Spleen (tissue), 7 donors: ENCODE measurements around the gene C13orf46.

- PRO-cap, 4 experiments = no peak in any of the 4 experiments
- RAMPAGE, long total RNA, 4 experiments = no peak in any of the 4 experiments
Measured at GRCh38 chr13:113251495-113252247, 42.3 kb downstream of the CUL4A start.

- PRO-cap, 4 experiments = no peak in any of the 4 experiments
- RAMPAGE, long total RNA, 4 experiments = start-site peak on the plus strand in 1 of 4 experiments, at chr13:113253146-113253190 at its widest, 29 reads per replicate
Measured at GRCh38 chr13:113252845-113253352, 43.5 kb downstream of the CUL4A start.

- PRO-cap, 4 experiments = no peak in any of the 4 experiments
- RAMPAGE, long total RNA, 4 experiments = no peak in any of the 4 experiments
Measured at GRCh38 chr13:113319165-113319981, 22.3 kb downstream of the LAMP1 start.

- PRO-cap, 4 experiments = no peak in any of the 4 experiments
- RAMPAGE, long total RNA, 4 experiments = no peak in any of the 4 experiments
Measured at GRCh38 chr13:113321313-113322585, 24.7 kb downstream of the LAMP1 start.

DNA sequence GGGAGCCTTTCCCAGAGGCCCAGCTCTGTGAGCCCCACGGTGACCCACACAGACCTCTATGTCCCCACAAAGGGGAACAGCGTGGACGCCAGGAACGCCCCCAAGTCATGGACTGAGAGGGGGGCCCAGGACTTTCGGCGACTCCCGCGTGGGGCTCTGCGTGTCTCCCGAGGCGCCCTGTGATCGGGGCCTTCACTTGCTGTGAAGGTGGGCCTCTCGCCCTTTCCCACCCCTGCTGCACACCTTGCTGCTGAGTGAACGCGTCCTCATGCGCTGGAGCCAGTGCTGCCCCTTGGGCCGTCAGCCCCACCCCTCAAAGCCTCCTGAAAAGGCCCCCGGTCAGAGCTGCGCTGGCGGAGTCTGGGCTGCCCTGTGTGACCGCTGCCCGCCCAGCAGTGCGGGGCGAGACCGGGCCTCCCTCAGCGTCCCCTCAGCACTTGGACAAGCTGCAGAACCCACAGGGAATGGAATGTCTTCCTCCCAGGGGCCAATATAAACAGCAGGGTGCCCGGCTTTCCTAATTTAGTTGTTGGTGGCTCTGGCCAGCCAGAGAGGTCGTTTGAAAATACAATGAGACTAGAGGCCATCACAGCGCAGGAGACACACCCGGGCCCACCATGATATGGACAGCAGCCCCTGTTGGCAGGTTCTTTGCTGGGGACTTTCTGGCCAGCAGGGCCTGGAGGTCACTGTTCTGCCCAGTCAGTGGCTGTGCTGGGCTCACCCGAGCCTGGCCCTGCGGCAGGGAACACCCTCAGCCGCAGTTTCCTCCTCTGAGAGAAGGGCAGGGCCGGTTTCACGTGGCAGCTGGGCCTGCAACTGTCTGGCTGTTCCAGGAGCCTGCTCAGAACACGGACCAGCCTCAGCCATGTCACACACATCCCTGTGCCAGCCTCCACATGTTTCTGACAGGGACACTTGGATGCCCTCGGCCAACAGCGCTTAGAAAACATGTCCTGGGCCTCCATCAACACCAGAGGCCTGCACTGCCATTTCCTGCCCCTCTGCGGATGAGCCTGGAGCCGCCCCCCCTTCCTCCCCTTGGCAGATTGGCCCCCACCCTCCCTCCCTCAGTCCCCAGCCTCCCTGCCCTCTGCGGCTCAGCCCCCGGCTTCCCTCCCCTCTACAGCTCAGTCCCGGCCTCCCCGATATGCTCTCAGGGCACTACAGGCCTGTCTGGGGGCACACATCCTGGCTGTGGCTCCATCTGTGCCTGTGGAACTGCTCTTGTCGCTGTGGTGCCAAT lies 39.5 kb downstream of the ADPRHL1 start:
- PRO-cap, 4 experiments = peak in 2 of 4 experiments; most common plus-strand start position 847 of the sequence (in 2); most common minus-strand start position 731 of the sequence (in 1)
- RAMPAGE, long total RNA, 4 experiments = no peak in any of the 4 experiments

DNA sequence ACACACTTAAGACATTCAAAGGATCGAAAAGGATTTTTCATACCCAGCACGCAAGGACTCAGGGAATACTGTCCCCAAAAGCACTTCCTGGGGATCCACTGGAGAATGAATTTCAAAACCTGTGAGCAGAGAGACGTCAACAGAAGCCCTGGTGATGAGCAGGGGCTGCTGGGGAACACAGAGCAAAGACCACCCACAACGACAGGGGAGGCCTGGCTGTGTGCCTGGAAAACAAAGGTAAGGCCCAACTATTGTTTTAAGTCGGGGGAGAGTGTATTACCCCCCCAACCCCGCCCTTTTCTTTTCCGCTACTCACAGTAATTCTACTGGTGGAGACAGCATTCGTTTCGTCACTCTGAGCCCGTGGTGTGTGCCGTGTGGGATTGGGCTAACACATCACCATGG lies 18.5 kb upstream of the ADPRHL1 start:
- PRO-cap, 4 experiments = no peak in any of the 4 experiments
- RAMPAGE, long total RNA, 4 experiments = no peak in any of the 4 experiments

GRCh38 chr13:113474226-113474613 lies 16.3 kb downstream of the DCUN1D2 start:
- PRO-cap, 4 experiments = no peak in any of the 4 experiments
- RAMPAGE, long total RNA, 4 experiments = no peak in any of the 4 experiments

GRCh38 chr13:113533395-113533895 lies 42.6 kb downstream of the TMCO3 start:
- PRO-cap, 4 experiments = no peak in any of the 4 experiments
- RAMPAGE, long total RNA, 4 experiments = no peak in any of the 4 experiments

DNA sequence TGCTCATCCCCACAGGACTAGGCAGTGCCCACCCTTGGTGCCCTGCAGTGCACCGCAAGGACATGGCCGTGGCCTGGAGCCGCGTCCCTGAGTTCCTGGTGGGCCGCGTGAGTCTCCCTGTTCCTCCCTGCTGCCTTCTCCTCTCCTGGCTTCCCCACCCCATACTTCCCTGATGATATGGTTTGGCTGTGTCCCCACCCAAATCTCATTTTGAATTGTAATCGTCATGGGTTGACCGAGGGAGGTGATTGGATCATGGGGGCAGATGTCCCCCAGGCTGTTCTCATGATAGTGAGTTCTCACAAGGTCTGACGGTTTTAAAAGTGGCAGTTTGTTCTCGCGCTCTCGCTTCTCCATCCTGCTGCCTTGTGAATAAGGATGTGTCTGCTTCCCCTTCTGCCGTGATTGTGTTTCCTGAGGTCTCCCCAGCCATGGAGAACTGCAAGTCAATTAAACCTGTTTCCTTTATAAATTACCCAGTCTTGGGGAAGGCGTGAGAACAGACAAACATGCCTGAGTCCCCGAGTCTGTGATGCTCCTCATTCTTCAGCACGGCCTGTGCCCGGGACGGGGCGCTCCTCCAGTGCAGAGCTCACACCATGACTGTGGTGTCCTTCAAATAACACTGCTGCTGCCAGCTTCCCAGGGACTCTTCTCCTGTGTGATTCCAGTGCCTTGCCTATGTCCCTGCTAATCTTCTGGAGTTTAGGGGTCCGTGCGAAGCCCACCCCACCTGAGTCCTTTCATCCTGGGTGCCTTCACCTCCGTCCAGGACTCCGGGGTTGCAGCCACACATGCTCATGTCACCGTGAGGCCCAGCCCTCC lies 31.4 kb upstream of the TFDP1 start:
- PRO-cap, 4 experiments = peak in 4 of 4 experiments; most common plus-strand start position 479 of the sequence (in 4); most common minus-strand start position 163 of the sequence (in 2)
- RAMPAGE, long total RNA, 4 experiments = no peak in any of the 4 experiments

DNA sequence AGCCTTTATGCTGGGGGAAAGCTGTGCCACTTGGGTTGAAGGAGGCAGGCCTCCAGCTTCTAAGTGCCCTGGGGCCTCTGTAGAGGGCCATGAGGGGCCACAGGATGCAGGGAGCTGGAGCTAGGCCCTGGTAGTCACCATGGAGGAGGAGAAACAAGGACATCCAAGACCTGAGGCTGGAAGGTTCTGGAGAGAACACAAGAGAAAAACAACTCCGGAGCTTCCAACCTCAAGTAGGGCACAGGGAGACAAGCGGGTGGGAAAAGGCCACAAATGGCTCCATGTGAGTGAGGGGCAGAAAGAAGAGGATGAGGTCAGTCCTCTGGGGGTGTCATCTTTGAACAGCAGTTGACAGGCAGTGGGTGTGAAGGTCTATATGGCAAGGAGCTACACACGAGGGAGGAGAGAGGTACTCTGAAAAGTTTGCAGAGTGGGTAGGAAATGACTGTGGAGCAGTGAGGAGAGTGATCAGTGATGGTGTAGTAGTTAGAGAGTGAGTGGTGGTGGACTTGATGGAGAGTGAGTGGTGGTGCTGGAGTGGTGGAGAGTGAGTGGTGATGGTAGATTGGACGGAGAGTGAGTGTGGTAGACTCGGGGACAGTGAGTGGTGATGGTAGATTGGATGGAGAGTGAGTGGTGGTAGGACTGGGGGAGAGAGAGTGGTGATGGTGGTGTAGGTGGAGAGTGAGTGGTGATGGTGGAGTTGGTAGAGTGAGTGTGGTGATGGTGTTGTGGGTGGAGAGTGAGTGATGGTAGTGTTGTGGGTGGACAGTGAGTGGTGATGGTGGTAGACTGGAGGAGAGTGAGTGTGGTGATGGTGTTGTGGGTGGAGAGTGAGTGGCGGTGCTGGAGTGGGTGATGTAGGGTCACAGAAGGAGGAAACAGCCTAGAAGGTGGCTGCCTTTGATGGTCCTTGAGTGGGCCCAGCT lies 3.9 kb downstream of the TFDP1 start:
- PRO-cap, 4 experiments = no peak in any of the 4 experiments
- RAMPAGE, long total RNA, 4 experiments = no peak in any of the 4 experiments

DNA sequence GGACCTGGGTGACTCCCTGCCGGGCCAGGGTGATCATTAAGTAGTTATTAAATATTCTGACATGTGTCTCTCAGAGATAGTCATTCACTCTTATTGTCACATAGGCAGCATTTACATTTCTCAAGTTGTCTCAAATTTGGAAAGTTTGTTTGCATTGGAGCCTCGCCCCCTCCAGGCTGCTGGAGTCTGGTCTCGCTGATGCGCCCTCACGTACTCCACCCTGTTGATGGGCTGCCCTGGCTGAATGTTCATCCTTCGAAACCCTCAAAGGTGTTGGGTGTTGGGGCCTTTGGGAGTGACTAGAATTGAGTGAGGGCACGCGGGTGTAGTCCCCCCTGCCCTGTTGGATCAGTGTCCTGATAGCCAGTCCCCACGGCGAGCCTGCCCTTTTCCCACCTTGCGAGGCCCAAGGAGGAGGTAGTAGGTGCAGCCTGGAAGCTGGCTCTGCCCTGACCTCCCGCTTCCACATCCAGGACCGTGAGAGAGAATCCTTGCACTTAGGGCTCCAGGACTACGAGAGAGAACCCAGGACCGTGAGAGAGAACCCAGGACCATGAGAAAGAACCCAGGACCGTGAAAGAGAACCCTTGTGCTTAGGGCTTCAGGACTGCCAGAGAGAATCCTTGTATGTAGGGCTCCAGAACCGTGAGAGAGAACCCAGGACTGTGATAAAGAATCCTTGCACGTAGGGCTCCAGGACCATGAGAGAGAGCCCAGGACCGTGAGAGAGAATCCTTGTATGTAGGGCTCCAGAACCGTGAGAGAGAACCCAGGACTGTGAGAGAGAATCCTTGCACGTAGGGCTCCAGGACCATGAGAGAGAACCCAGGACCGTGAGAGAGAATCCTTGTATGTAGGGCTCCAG lies 15.0 kb downstream of the TFDP1 start:
- PRO-cap, 4 experiments = no peak in any of the 4 experiments
- RAMPAGE, long total RNA, 4 experiments = no peak in any of the 4 experiments

- PRO-cap, 4 experiments = peak in 2 of 4 experiments; most common plus-strand start chr13:113607650 (in 2)
- RAMPAGE, long total RNA, 4 experiments = no peak in any of the 4 experiments
Measured at GRCh38 chr13:113607044-113607734, 22.6 kb downstream of the TFDP1 start.

- PRO-cap, 4 experiments = no peak in any of the 4 experiments
- RAMPAGE, long total RNA, 4 experiments = no peak in any of the 4 experiments
Measured at GRCh38 chr13:113834145-113834799, 29.6 kb downstream of the GAS6 start.

DNA sequence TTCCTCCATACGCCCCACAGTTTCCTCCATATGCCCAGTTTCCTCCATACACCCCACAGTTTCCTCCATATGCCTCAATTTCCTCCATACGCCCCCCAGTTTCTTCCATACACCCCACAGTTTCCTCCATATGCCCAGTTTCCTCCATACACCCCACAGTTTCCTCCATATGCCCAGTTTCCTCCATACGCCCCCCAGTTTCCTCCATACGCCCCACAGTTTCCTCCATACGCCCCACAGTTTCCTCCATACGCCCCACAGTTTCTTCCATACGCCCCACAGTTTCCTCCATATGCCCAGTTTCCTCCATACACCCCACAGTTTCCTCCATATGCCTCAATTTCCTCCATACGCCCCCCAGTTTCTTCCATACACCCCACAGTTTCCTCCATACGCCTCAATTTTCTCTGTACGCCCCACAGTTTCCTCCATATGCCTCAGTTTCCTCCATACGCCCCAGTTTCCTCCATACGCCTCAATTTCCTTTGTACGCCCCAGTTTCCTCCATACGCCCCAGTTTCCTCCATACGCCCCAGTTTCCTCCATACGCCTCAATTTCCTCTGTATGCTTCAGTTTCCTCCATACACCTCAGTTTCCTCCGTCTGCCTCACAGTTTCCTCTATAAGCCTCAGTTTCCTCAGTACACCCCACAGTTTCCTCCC lies 22.2 kb downstream of the GAS6 start:
- PRO-cap, 4 experiments = no peak in any of the 4 experiments
- RAMPAGE, long total RNA, 4 experiments = no peak in any of the 4 experiments

DNA sequence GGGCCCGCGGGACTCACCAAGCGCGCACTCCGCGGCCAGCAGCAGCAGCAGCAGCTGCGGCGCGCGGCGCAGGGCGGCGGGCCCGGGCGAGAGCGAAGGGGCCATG lies 207 bp downstream of the GAS6 start:
- PRO-cap, 4 experiments = peak in 1 of 4 experiments; most common plus-strand start position 27 of the sequence (in 1)
- RAMPAGE, long total RNA, 4 experiments = no peak in any of the 4 experiments

DNA sequence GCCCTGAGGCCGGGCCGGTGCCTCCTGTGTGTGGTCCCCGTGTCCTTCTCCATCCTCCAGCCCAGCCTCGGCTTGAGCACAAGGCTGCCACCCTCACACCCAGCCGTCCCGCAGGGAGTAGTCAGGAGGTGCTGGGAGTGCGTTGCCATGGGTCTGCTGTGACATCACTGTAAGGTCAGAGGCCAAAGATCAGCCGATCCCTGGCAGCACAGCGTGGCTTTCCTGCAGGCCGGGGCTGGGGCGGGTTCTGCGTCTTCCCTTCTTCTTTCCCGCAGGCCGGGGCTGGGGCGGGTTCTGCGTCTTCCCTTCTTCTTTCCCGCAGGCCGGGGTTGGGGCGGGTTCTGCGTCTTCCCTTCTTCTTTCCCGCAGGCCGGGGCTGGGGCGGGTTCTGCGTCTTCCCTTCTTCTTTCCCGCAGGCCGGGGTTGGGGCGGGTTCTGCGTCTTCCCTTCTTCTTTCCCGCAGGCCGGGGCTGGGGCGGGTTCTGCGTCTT lies at the start of gene C13orf46:
TSS of gene C13orf46 (minus strand) at position 132 of the 491 bp plus-strand sequence.
- PRO-cap, 4 experiments = no peak in any of the 4 experiments
- RAMPAGE, long total RNA, 4 experiments = no peak in any of the 4 experiments

- PRO-cap, 4 experiments = peak in 1 of 4 experiments; most common minus-strand start chr13:113982252 (in 1)
- RAMPAGE, long total RNA, 4 experiments = no peak in any of the 4 experiments
Measured at GRCh38 chr13:113982130-113982404, 8.2 kb upstream of the C13orf46 start.

GRCh38 chr13:114015987-114016544 lies 42.2 kb upstream of the C13orf46 start:
- PRO-cap, 4 experiments = no peak in any of the 4 experiments
- RAMPAGE, long total RNA, 4 experiments = no peak in any of the 4 experiments

DNA sequence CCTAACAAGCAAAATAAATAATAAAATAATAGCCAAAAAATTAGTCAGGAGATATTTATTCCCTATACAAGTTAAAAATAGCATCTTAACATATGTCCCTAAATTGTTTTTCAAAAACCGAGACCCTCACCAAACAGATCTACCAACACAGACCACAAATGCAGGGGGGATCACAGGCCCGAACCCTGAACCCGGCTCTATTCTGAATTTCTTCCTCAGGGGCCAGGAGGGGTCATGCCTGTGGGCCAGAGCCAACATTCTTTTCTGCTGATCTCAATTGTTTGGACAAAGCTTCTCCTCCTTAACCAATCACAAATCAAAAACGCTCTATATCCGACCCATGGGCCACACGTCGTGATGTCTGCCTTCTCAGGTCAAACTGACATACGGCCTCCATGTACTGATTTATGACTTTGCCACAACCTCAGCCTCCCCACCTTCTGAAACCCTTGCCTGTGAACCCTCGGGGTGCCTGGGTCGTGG lies 58.2 kb upstream of the C13orf46 start:
- PRO-cap, 4 experiments = no peak in any of the 4 experiments
- RAMPAGE, long total RNA, 4 experiments = no peak in any of the 4 experiments

DNA sequence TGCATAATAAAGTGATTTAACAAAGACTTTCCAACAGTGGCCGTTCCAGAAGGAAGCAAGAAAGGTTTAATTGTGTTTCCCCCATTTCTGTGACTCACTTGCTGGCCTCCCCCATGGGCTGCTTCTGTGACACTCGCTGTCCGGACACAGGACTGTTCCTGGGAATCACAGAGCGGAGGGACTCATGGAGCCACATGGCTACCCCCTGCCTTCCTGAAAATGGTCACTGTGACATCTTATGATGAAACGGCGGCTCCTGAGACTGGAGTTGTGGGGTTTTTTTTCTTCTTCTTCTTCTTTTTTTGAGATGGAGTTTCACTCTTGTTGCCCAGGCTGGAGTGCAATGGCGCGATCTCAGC lies 62.4 kb upstream of the C13orf46 start:
- PRO-cap, 4 experiments = no peak in any of the 4 experiments
- RAMPAGE, long total RNA, 4 experiments = no peak in any of the 4 experiments